Pericardium fibroblast (primary cell): ENCODE results near the genes GTSF1, OR6C74 and METTL7B.

- RAMPAGE, long total RNA = no peak
These were observed at the start of gene GTSF1 for GRCh38 chr12:54473463-54474035. GTSF1 (minus strand) TSS chr12:54473602.

- RAMPAGE, long total RNA = no peak
These were observed 11.0 kb downstream of the PDE1B start for GRCh38 chr12:54560317-54560871.

- RAMPAGE, long total RNA = no peak
These were observed 22.8 kb downstream of the LACRT start for GRCh38 chr12:54611858-54612309.

DNA sequence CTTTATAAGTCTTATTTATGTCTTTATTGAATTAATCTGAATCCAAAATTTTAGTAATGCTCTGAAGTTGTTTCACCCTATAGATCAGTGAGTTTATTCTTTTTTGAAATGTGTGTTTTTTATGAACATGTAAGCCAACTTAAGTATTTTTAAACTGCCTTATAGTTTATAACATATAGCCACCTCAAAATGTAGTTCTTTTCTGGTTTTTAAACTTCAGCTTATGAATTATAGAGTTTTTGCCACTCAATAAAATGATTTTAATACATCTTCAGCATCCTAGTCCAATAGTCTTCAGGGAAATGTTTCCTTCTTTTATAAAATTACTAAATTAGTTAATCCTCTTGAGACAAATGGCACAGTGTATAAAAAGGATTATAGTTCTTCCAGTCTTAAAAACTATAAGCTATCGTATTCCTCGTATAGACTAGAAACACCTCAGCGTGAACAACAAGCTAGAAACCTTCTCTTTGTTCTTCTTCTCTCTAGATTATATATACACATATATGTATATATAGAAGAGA, at the start of gene OR6C74:
Gene OR6C74, plus strand, starts transcription at position 418 of the 524 bp plus-strand sequence.
- RAMPAGE, long total RNA = no peak

GRCh38 chr12:55680850-55682010, at the start of gene METTL7B:
METTL7B (plus strand) TSS chr12:55681736.
- RAMPAGE, long total RNA = no peak

DNA sequence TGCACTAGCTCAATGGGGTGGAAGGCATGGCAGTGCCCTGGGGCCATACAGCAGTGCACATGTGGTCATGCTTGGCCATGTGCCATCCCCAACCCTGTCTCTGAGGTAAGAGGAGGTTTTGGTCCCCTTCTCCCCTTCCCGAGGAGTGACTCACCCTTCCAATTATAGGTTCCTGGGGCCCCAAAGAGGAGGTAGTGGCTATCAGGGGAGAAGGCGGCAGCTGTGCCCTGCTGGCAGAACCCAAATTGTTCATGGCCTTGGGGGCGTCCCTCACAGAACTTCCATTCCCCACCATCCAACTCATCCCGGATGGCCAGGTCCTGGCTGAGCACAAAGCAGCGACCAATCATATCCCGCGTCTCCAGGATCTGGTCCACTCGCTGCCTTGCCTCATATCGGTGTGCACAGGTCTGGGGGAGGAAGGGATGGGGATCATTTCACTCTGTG, 6.9 kb downstream of the ITGA7 start:
- RAMPAGE, long total RNA = no peak

DNA sequence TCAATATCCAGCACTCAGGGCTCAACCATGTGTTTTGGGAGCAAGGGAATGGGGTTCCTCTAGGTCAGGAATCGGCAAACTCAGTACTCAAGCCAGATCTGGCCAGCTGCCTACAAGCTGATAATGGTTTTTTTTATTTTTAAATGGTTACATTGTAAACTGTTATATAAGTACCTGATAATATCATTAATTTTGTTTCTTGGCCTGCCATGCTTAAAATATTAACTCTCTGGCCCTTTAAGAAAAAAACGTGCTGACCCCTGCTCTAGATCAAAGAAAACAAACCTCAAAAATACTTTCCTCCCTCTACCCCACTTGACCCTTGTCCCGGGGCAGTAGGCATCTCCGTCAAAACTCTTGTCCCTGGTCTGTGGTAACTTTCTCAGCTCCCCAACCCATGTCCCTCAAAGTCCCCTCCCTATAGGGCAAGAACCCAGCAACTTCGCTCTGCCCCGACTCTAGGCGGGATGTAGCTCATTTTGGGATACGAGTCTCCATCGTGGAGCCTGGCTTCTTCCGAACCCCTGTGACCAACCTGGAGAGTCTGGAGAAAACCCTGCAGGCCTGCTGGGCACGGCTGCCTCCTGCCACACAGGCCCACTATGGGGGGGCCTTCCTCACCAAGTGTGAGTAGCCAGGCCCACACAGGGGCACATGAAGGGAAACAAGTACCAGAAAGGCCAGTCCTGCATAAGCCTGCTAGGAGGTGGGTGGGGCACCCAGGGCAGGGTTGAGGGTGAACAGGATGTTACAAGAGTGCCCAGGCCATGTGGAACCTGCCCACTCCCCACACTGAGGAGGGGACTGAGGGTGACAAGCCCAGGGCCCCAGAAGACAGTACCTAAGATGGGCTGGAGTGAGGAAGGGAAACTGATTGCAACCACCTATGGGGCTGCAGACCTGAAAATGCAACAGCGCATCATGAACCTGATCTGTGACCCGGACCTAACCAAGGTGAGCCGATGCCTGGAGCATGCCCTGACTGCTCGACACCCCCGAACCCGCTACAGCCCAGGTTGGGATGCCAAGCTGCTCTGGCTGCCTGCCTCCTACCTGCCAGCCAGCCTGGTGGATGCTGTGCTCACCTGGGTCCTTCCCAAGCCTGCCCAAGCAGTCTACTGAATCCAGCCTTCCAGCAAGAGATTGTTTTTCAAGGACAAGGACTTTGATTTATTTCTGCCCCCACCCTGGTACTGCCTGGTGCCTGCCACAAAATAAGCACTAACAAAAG, 3.6 kb downstream of the RDH5 start:
- RAMPAGE, long total RNA = no peak

- RAMPAGE, long total RNA = no peak
These were observed 3.1 kb upstream of the MMP19 start for GRCh38 chr12:55845832-55846233.

GRCh38 chr12:55931278-55931859, 407 bp downstream of the DGKA start:
- RAMPAGE, long total RNA = no peak

- RAMPAGE, long total RNA = no peak
These were observed 3.8 kb downstream of the RAB5B start for GRCh38 chr12:55977546-55978123.

DNA sequence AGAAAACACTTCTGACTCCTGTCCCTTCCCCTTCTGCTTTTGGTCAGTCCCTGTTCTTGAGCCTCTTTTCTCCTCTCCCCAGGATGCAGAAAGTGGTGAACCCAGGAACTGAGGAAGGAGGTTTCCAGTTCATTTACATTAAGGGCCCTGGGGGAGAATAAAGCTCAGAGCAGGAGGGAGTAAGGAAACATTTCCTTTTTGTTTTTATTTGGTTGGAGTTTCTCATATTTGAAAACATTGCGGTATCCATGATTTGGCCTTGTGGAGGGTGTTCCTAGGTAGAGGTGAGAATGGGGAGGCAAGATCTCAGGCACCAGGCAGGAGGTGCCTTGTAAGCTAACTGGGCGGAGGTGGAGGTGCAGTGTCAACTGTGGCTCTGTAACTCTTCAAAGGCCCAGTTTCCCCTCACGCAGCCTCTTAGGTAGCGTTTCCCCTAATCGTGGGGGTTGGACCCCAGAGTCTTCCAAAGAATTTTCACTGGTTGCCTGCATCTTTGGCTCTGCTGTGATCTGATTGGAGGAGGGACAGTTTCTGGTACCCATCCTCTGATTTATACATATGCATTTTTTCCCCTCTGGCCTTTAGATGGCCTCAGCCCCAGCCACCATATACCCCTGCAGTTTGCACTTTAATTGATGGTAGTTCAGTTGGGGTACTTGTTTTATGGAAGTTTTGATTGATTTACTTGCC, 4.4 kb upstream of the SUOX start:
- RAMPAGE, long total RNA = no peak

DNA sequence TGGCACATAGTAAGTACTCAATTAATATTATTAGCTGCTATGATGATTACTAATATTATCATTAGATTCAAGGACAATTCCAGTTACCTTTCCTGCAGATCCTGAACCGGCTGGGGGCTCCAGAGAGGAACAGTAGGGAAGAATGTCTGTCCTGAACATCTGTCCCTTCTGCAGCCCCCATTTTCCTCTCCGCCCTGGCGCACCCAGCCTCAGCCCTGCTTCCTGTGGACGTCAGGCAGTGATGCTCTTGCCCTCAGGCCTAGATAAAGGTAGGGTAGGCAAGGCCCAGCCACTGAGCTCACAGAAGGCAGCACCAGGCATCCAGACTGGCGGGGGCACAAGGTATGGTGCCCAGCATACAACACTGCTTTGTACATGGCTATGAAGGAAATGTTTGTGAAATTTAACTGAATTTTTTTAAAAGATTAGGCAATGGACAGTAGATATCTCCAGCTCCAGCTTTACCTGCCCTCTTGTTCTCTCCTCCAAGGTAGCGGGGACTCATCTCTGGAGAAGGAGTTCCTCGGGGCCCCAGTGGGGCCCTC, 3.8 kb downstream of the IKZF4 start:
- RAMPAGE, long total RNA = no peak

- RAMPAGE, long total RNA = no peak
These were observed 925 bp upstream of the ERBB3 start for GRCh38 chr12:56078791-56079689.

- RAMPAGE, long total RNA = no peak
These were observed 1.8 kb downstream of the ESYT1 start for GRCh38 chr12:56129792-56130330.

GRCh38 chr12:56157115-56157607, 998 bp upstream of the MYL6 start:
- RAMPAGE, long total RNA = no peak

DNA sequence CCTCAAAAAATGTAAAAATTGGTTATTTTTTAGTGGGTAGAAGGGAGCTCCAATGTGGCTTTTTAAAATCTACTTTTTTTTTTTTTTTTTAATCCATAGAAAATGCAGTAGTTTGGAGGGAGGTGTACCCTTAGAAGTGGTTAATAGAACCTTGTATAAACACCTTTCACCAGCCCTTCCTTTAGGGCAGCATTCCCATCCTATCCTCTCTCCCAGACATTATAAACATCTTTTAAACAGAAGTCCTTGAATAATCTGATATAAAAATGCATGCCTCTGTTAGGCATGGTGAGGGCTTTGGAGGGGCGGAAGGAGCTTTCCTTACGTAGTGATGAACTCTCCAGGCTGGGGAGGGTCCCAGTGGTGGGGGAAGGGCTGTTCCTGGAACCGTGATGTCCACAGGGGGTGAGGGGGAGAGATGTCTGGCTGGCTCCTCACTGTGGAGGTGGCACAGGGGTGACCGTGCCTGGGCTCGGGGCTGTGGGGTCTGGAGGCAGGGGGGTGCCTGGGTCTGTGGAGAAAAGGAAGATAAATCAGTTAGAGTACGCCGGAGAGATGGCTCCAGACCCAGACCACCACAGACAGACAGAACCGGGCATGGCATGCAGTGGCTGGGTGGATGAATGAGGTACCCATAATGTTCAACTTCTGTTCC, 5.2 kb downstream of the MYL6 start:
- RAMPAGE, long total RNA = no peak

DNA sequence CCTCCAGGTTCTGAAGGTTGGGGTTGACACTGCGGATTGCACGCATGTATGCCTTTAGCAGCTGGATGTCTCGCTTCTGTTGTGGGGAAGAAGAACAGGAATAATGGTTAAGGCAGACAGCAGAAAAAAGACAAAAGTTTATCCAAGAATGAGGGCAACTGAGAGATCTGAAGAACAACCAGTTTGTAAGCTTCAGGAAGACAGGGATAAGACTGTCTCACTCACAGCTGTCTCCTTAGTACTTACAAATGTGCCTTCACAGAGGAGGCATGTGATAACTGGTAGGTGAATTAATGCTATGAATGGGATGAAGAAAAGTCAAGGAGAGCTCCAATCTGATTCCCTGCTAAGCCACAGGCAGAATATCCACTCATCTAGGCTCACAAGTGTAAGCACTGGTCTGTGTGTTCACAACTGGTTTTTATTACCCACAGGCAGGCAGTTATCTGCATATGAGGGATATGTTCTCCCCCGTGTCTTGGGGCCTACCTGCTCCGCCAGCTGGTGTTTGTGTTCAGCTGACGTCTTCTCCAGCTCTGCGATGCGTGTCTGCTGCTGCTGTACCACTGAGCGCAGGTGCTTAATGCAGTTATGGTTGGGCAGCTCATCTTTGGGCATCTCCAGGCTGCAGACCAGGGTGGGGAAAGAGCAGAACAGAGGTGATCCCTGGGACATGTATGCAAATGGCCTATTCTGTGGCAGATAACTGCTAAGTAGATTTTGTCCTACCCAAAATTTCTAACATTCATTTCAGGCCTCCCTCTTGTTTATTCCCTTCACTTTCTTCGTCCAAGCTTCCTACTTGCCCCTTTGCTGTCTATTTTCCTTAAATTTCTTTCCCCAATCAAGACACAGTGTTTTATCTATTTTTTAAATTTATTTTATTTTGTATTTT, 13.8 kb downstream of the RNF41 start:
- RAMPAGE, long total RNA = no peak

- RAMPAGE, long total RNA = no peak
These were observed 790 bp upstream of the SLC39A5 start for GRCh38 chr12:56228821-56229700.

- RAMPAGE, long total RNA = no peak
These were observed 2.2 kb upstream of the IL23A start for GRCh38 chr12:56336419-56337024.

DNA sequence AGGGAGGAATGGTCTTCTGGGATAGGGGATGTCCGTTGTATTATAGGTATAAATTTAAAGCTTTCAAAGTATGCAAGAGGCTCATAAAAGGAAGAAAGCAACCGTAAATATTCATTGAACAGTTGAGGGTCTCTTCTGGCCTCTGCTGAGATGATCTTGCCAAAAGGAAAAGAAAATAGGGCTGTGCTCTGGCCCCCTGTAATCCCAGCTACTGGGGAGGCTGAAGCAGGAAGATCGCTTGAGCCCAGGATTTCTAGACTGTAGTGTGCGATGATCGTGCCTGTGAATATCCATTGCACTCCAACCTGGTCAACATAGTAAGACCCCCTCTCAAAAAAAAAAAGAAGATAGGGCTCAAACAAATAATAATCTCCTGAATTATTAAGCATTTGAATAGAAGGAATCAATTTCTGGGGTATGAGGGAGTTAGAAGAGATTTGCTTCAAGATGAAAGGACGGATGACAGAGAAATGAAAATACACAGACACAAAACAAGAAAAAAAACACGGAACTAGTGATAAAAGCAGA, 548 bp upstream of the TIMELESS start:
- RAMPAGE, long total RNA = no peak